Kidney epithelial cell (primary cell): ENCODE measurements around a stretch of chr3.

DNA sequence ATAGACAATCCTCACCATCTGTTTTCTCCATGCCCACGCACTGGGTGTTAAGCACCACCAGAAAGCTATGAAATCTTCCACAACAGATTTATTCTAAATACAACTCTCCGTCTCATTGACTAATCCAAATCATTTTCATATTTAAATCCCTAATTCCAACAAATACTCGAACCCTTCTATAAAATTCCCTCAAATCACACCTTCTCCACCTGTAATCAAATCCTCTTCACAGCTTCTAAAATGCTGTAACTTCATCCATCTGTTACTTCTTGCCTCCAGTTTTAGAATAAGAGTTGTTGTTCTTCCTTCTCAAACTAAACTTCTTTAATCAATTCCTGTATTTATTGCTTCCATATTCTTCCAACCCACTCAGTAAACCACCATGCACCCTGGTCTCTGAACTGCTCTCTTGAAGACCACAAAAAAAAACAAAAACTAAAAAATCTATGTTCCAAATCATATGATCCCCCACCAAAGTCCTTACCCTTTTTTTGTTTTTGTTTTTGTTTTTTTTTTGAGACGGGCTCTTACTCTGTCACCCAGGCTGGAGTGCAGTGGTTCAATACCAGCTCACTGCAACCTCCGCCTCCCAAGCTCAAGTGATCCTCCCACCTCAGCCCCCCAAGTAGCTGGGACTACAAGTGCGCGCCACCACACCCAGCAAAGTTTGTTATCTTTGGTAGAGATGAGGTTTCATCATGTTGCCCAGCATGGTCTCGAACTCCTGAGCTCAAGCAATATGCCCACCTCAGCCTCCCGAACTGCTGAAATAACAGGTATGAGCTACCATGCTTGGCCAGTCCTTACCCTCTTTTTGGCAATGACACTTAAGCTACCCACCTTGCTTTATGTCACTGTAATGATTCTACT is 12.8 kb downstream of the ZNF148 start:
- RAMPAGE, long total RNA = no peak
- RRBS = no CpG with 5 or more reads among the region's 9 CpGs

DNA sequence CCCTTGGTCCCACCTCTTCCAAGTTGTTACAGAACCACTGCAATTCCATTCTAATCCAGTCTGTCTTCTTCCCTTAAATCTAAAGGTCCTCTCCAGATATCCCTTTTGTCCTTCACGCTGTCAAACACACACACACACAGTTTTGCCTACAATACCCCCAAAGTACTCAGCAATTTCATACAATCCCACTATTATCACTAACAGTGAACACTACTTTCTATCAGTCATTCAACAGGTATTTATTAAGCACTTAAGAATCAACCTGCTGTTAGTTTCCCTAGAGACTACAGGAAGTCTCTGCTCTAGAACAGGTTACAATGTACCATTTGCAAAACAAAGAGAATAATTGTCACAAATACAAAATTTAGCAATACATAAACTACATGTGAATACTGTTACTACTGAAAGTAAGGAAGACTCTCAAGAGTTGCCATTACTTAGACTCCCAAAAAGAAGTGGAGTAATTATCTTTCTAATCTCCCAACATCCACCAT is 4.9 kb downstream of the ZNF148 start:
- RAMPAGE, long total RNA = no peak
- RRBS = no CpG with 5 or more reads among the region's 1 CpG

GRCh38 chr3:125591359-125591844 is 3.9 kb downstream of the OSBPL11 start:
- RAMPAGE, long total RNA = no peak
- RRBS = no CpG with 5 or more reads among the region's 1 CpG

- RAMPAGE, long total RNA = no peak
- RRBS = no CpG with 5 or more reads among the region's 10 CpGs
These were observed 774 bp downstream of the OSBPL11 start for GRCh38 chr3:125594553-125594893.

DNA sequence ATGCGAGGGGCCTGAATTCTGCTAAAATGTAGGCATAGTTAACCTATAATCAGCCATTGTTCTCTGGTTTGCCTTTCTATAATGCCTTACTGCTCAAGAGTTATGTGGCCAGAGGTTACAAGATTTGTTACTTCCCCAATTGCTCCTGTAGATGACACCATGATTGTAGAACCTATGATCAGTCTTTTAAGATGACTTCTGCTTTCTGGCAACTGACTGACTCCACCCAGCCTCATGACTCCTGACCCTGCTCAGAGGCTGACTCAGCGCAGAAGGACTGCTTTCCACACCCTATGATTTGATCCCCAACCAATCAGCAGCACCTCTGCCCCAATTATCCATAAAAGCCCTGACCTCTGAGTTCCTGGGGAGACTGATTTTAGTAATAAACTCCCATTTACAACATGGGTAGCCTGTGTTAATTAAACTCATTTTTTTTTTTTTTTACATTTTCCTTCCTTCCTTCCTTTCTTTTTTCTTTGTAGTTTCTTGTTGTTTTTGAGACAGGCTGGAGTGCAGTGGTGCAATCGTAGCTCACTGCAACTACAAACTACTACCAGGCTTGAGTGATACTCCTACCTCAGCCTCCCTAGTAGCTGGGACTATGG is 37.8 kb upstream of the OSBPL11 start:
- RAMPAGE, long total RNA = no peak
- RRBS = no CpG with 5 or more reads among the region's 3 CpGs

DNA sequence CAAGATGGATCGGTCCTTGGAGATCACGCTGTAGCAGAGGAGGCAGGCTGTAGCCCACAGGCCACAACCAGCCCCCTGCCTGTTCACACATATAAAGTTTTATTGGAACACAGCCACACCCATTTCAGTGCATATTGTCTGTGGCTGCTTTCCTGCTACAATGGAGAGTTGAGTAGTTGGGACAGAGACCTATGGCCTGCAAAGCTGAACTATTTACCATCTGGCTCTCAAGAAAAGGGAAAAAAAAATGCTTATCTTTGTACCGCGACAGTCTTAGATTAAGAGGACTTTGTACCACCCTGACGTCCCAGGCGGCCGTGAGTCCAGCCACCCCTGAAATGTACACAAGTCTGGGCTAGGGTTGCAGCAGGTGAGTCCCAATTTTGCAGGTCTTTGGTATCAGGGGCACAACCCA is 179.2 kb upstream of the OSBPL11 start:
- RAMPAGE, long total RNA = no peak
- RRBS = no CpG with 5 or more reads among the region's 7 CpGs

- RAMPAGE, long total RNA = no peak
- RRBS = no CpG with 5 or more reads among the region's 6 CpGs
These were observed 180.6 kb upstream of the OSBPL11 start for GRCh38 chr3:125775752-125776345.

DNA sequence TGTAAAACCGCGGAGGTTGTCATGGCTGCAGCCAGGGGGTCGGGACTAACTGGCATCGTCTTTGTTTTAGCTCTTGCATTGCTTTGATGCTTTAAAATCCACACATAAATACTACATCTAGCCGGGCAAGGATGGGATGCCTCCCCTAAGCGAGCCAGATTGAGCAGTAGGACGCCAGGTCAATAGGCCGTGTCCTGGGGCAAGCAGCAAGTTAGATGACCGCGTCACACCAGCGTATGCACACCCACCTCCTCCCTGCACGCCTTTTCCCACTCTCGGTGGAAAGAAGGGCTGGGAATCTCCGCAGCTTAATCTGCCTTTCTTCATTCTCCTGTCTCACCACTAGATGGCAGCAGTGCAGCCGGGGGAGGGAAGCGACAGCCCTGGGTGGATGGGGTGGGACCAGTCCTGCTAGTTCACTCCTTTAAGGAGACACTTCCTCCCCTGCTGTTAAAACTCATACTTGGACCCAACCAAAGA is 3.3 kb downstream of the ROPN1B start:
- RAMPAGE, long total RNA = no peak
- RRBS = no CpG with 5 or more reads among the region's 16 CpGs

DNA sequence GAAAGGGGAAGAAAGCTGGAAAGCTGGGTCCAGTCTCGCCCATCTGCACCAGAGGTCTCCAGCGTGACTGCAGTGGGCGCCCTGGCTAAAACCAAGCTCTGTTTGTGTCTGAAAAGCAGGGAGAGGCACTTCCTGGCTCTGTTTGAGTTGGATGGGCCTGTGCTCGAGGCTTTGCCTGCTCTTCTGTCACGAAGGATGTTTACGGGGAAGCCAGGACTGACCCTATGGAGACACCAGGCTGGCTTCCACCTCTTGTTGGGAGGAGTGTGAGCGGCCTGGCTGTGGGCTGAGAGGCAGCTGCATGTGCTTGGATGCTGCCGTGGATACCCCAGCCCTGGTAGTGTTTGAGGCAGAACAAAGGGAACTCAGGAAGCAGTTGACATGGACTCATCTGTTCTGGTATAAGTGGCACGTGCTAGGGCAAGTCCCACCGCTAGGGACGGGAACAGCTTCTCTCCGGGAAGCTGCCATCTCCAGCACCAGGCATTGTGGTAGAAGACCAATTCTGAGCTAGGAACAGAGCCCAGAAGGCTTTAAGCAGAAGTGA is 17.6 kb upstream of the SLC41A3 start:
- RAMPAGE, long total RNA = no peak
- RRBS = no CpG with 5 or more reads among the region's 12 CpGs

DNA sequence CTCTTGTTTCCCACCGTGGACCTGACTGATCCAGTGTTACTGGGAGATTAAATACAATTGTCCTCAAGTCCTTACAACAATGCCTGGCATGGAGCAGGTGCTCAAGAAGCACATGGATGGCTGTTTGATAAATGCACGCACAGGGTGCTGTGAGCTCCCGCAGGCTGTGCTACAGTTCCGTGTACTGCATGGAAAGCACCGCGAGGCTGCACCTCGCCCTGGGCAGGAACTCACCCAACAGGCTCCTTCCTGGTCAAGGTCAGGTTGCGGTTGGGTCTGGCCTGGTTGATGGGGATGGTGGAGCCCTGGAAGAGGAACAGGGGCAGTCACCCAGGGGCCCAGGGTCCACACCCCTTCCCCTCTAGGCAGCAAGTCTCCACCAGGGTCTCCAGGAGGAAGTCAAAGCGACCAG is 46.1 kb upstream of the SLC41A3 start:
- RAMPAGE, long total RNA = no peak
- RRBS = no CpG with 5 or more reads among the region's 9 CpGs

- RAMPAGE, long total RNA = no peak
- RRBS = no CpG with 5 or more reads among the region's 5 CpGs
These were observed 1.5 kb downstream of the ALDH1L1 start for GRCh38 chr3:126178911-126179273.

DNA sequence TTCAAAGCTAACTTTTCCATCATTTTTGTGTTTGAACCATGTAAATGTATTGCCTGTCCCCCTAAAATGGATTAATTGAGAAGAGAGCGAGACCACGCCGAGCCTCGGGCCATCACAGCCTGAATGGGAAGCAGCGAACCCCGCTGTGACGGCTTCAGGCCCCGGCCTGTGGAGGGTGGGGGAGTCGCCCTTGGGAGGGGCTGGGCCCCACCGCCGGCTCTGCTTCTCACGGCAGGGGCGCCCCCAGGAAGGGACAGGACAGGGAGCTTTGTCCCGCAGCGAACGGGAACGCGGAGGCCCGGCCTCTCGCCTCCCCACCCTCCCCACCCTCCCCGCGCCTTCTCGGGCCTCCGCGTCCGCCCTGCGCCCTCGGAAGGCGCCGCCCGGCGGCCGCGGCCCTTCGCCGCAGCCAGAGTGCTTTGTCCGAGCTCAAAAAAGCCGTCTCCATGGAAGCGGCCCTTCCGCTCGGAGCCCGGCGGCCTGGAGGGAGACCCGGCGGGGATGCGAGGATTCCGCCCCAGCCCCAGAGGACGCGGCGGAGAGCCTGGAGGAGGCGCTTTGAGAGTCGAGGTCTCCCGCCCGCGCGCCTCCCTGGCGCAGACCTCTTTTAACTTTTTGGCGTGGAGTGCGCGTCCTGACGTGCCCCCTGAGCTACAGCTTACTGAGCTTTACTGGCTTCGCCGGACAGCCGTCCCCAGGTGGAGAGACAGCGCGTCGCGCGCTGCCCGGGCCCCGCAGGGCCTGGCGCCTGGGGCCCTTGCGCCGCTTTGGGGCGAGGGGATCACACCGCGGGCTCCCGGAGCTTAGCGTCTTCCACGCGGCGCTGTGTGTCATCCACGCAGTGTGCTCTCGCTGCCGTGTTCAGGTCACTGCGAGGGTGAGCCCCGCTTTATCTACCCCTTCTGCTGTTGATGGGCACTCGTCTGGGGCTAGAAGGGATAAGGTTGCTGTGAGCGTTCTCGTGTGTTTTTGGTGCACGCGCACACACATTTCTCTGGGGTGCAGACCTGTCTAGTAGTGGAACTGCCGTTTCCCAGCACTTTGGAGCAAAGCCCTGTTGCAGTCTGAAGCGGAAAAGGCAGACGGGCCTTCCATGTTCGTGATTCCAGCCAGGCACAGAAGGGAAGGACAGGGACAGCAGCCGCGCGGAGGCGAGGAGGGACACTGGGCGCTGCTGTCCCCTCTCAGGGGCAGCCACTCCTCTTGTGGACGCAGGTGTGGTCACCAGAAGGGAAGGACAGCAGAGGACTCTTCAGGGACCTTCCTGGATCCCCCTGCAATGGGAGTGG is 32.9 kb upstream of the ALDH1L1 start:
- RAMPAGE, long total RNA = no peak
- RRBS = 2% methylated on average over 41 of the region's 102 CpGs

DNA sequence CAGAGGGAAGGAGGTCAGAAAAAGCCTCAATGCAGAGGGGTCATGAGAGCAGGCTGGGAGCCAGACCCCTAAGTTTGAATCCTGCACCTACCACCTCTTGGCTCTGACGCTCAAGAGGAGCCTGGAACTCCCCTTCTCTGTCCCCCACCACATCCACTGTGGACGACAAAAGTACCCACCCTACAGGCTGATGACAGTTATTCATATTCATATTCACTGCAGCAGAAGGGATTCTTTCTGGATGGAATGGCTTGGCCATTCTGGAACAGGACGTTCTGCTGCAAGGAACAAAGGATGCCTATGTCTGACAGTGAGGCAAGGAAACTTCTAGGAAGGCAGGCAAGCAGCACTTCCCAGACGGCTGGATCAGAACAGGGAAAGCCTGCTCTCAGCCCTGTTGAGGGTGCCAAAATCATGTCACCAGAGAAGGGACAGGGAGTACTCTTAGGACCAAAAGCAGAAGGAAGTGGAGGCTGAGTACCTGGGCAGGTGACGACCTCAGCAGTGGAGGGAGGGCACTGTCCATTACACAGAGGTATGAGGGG is 9.8 kb downstream of the KLF15 start:
- RAMPAGE, long total RNA = no peak
- RRBS = no CpG with 5 or more reads among the region's 5 CpGs

DNA sequence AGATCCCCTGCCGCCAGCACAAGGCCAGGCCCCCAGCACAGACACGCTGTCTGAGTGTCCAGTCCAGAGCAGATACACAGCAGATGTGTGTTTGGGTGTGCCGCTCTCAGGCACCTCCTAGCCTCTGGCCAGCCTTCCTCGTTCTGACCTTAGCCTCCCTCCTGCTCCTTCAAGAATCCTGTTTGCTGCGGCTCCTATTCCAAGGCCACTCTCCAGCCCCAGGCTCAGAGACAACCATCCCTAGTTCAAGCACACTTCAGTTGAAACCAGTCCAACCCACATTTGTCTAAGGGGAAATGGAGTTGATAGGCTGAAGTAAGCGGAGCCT is 7.1 kb upstream of the KLF15 start:
- RAMPAGE, long total RNA = no peak
- RRBS = no CpG with 5 or more reads among the region's 6 CpGs

DNA sequence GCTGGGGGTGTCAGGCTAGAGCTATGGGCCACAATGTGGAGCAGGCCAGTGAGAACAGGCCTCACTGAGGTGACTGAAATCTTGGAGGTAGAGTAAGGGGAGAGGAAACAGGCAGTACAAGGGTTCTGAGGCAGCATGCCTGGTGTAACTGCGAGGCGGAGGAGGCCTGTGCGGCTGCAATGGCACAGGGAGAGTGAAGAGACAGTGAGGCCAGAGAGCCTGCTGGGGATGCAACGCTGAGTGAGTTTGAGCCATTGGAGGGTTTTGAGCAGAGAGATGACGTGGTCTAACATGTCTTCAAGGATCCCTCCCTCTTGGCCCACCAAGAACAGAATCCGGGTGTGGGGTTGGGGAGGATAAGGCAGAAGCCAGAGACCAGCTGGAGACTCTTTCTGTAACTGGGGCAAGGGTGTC is 17.5 kb upstream of the KLF15 start:
- RAMPAGE, long total RNA = no peak
- RRBS = no CpG with 5 or more reads among the region's 6 CpGs

- RAMPAGE, long total RNA = no peak
- RRBS = no CpG with 5 or more reads among the region's 9 CpGs
These were observed 13.5 kb downstream of the ZXDC start for GRCh38 chr3:126462166-126462569.

DNA sequence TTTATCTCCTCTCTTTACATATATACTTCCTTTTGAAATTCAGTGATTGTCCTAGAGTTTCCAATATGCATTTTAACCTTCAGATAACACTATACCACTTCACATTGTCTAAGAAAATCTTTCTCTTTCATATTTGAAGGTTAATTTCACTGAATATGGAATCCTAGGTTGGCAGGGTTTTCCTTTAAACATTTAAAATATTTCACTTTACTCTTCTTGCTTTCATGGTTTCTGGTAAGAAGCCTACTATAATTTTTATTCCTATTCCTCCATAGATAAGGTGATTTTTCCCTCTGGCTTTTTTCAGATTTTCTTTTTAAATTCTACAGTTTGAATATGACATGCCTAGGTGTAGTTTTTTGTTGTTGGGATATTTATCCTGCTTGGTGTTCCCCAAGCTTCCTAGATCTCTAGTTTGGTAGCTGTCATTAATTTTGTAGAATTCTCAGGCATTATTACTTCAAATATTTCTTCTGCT is 42.1 kb upstream of the C3orf22 start:
- RAMPAGE, long total RNA = no peak

DNA sequence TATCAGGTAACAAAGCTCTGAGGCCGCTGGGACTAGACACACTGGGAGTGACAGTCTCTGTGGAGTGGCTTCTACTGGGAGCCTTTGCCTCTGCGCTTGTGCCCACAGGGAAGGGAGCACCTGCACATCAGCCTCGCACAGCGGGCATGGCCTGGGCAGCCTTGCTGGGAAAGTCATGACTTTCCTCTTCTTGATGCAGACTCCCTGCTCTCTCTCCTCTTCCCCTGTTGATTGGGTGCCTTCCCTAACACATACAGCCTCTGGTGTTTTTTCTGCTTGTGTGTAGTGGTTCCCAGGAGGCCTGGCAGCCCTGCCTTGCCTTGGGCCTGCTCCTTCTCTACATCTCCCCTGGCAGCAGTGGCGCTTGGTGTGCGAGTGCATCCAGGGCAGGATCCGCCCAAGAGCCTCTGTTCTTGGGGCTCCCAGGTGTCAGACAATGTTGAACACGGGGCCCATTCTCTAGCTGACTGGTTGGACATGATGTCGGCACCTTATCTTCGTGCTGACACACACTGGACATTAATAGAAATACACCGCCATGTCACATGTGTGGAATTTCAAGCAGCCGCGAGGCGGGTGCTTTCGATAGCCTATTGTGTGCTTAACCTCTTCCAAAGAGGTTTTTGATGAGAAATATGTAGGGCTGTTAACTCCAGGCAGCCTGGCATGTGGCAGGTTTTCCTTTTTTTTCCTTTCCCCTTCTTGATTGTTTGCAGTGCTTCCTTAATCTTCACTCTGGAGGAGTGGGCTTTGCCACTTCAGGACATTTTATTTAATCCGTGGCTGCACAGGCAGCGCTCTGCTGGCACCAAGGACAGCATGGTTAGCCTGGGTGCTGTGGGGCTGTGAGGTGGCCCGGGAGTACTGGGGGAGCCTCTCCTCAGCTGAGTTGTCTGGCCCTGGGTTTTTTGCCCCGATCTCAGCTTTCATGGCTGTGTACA is 42.4 kb downstream of the CHCHD6 start:
- RAMPAGE, long total RNA = no peak
- RRBS = no CpG with 5 or more reads among the region's 19 CpGs

DNA sequence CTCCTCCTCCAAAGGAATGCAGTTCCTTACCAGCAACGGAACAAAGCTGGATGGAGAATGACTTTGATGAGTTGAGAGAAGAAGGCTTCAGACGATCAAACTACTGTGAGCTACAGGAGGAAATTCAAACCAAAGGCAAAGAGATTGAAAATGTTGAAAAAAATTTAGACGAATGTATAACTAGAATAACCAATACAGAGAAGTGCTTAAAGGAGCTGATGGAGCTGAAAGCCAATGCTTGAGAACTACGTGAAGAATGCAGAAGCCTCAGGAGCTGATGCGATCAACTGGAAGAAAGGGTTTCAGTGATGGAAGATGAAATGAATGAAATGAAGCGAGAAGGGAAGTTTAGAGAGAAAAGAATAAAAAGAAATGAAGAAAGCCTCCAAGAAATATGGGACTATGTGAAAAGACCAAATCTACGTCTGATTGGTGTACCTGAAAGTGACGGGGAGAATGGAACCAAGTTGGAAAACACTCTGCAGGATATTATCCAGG is 98.2 kb downstream of the CHCHD6 start:
- RAMPAGE, long total RNA = no peak
- RRBS = no CpG with 5 or more reads among the region's 8 CpGs

DNA sequence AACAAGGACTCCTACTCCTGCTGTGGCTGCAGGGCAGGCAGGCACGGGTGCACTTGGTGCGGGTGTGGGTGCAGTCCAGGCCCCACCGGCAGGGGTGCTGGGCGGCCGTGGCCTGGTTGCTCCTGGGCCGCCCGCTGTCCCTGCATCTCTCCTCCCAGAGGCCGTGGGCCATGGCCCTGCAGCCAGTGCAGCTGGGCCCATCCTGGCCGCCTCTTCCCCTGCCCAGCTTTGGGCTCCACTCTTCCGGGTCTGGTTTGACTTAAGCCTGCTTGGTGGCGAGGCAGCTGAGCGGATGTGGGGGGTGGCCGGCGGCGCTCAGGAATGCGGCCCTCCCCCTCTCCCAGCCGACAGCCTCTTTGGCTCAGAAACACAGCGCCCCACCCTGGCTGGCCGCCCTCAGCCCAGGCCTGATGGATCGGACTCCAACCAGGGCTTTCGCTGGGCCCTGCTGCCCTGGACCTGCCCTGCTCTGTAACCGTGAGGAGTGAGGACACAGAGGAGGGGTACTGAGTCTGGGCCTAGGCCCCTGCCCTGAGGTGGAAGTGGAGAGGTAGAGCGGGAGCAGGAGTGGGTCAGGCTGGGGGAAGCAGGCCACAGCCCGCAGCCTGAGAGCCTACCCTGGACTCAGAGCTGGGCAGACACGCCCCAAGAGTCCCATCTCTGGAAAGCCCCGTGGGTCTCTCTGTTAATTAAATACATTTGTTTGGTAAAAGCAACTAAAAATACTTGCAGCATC is 19.3 kb downstream of the PLXNA1 start:
- RAMPAGE, long total RNA = no peak
- RRBS = 3% methylated on average over 4 of the region's 26 CpGs